Measurements from ENCODE around the gene SYTL3.

- PRO-cap, 3 experiments, result peak in 3 of 3 experiments; most common plus-strand start chr6:158232195 (in 2); most common minus-strand start chr6:158232136 (in 2)
- RAMPAGE, long total RNA, 2 experiments, result no peak in any of the 2 experiments
- RRBS, result 2% methylated on average over 35 of the region's 110 CpGs
Observed at GRCh38 chr6:158231961-158232674, 64.0 kb downstream of the GTF2H5 start.

DNA sequence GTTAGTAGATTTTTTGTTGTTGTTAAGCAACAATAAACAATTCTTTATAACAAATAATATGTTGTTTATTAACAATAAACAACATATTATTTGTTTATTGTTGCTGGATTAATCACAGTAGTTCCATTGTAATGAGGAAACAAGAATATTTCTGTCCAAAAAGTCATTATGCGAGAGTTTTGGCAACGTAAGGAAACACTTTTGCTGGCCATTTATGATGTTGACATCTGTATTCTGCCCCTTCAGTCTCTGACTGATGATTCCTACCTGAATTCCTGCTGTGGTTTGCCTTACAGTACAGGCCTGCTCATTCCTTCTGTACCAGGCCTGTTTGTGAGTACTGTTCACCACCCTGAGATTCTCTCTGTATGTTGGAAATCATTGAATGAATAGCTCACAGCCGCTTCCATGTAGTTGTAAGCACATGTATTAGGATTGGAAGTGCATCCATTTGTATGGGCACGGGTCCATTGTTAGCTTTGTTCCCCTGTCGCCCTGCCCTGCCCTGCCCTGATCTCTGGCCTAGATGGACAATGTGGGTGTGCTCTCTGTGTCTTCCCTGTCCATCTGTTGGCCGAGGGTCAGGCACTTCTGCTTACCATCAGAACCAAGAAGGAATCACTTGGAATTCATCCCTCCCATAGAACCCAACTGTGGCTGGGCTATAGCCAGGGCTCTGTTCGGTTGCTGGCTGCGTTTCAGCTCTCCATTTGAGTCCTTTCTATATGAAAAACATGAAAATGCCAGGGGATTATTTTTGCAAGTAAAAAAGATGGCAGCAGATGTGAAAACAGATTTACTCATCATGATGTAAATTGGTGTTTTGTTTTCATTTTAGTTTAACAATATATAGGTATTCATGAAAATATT is 26.8 kb upstream of the TULP4 start:
- PRO-cap, 3 experiments, result no peak in any of the 3 experiments
- RAMPAGE, long total RNA, 2 experiments, result no peak in any of the 2 experiments
- RRBS, result no CpG with 5 or more reads among the region's 8 CpGs

DNA sequence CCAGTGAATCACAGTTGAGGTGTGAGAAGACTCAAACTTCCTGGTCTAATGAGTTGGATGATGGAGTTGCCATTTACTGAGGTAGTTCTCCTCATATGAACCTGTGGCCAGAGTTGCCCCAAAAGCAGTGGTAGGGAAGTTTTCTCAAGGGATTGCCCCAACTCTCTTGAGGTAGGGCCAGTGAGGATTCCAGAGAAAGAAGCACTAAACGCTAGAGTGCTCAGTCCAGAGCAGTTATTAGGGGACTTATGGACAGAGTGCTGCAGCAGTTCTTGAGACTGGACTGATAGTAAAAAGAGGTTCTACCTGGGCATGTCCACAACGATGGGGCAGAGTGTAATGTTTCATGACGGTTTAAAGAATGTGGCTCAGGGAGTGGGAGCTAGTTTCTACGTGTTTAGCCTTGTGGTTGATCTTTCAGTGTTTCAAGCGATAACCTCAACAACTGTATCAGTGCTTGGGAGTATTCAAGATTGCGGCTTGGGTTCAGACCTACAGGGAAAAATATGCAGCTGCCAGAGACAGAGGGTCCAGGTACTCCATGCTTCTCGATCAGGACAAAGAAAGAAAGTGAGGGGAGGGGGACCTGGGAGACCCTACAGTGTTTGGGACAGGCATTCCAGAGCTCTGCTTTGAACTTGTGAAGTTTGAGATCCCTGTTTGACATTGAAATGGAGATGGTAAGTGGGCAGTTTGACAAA is 67.1 kb downstream of the TULP4 start:
- PRO-cap, 3 experiments, result no peak in any of the 3 experiments
- RAMPAGE, long total RNA, 2 experiments, result no peak in any of the 2 experiments
- RRBS, result no CpG with 5 or more reads among the region's 7 CpGs

DNA sequence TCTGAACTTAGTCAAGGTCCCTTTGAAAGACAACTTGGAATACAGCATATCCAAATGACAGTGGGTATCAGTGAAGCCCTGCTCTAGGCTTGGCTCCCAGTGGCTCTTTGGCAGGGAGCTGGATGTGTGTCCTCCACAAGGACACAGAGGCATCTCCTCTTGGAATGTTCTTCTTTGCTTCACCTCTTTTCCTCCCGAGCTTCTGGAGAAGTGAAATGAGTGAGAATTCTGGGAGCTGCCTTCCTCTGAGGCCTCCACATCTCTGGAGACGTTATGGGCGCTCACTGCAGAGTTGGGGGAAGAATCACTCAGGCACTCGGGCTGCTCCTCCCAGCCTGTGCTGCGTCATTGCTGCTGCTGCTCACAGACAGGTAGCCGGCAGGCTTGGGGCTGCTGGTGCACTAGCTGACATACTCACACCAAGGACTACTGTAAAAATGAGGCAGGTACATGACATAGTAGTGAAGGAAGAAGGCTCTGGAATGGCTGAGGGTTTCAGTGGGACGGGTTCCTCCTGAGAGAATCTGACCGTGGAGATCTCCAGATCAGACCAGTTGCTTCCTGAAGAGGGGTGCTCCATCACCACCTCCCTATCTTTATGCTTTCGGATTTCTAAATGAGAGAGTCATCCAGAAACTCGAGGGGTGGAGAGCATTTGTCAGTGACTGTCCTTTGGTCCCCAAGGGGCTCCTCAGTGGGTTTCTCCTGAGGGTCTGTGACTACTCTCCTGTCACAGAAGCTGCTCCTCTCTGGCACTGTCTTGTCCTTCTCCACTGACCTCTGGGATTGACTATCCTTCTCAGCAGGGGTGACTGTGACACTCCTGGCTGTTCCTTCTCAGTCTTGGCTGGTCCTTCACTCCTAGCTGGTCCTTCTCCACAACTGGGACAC is 33.9 kb downstream of the DYNLT1 start:
- PRO-cap, 3 experiments, result no peak in any of the 3 experiments
- RAMPAGE, long total RNA, 2 experiments, result no peak in any of the 2 experiments
- RRBS, result no CpG with 5 or more reads among the region's 10 CpGs

DNA sequence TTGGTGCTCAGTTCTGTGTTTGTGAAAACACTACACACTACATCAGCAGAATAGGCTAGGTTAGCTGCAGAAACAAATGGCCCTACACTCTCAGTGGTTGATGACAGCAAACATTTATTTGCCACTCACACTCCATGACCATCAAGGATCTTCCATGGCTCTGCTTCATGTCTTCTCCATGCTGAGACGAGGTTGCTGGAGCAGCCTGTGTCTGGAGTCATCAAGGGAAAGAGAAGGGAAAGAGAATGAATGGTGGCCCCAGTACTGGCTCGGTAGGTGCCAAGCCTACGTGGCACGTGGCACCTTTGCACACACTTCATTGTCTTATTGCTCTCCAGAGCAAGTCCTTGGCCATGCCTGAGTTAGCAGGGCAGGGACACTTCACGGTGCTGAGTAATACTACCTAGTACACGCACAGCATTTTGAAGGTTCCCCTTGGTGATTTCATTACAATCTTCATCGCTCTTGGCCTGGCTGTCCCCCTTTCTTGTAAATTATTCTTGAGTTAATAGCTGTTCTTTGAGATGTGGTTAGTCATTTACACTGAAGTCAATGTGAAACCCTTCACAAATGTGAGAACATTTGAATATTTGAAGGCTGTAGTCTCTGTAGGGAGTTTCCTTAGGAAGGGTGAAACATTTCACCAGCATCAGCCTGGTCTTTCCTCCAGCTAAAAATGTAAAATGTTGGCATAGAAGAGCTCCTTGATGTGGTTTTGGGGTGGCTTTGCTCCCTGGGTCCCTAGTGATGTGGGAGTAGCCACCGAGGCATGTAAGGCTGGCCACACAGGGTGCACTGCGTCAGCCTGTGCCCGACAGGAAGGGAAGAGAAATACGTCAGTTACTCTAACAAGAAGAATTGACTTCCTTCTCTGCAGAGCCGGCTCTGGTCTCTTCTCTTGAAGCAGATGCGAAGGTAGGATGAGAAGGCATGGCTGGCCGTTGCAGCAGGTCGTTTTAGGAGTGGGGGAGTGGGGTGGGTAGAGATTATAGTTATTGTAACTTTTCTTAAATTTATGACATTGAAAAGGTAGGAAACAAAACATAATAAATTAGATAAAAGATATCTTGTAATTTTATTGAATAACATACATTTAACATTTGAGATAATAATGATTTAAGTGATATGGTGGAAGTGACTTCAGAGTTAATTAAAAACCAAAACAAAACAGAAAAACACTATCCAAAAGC is at the start of gene SYTL3:
Gene SYTL3, plus strand, starts transcription at position 891 of the 1,190 bp plus-strand sequence.
- PRO-cap, 3 experiments, result peak in 3 of 3 experiments; most common plus-strand start position 861 of the sequence (in 3); most common minus-strand start position 749 of the sequence (in 2)
- RAMPAGE, long total RNA, 2 experiments, result no peak in any of the 2 experiments
- RRBS, result no CpG with 5 or more reads among the region's 15 CpGs

- PRO-cap, 3 experiments, result no peak in any of the 3 experiments
- RAMPAGE, long total RNA, 2 experiments, result no peak in any of the 2 experiments
- RRBS, result no CpG with 5 or more reads among the region's 9 CpGs
Observed at GRCh38 chr6:158765127-158765411, 54.1 kb downstream of the EZR start.

GRCh38 chr6:158826025-158826644 is 7.0 kb upstream of the EZR start:
- PRO-cap, 3 experiments, result peak in 1 of 3 experiments; most common minus-strand start chr6:158826135 (in 1)
- RAMPAGE, long total RNA, 2 experiments, result no peak in any of the 2 experiments
- RRBS, result no CpG with 5 or more reads among the region's 17 CpGs

- PRO-cap, 3 experiments, result no peak in any of the 3 experiments
- RAMPAGE, long total RNA, 2 experiments, result no peak in any of the 2 experiments
- RRBS, result no CpG with 5 or more reads among the region's 1 CpG
Observed at GRCh38 chr6:158850488-158851167, 31.5 kb upstream of the EZR start.

- PRO-cap, 3 experiments, result no peak in any of the 3 experiments
- RAMPAGE, long total RNA, 2 experiments, result no peak in any of the 2 experiments
- RRBS, result no CpG with 5 or more reads among the region's 5 CpGs
Observed at GRCh38 chr6:158897217-158897688, 78.1 kb upstream of the EZR start.

DNA sequence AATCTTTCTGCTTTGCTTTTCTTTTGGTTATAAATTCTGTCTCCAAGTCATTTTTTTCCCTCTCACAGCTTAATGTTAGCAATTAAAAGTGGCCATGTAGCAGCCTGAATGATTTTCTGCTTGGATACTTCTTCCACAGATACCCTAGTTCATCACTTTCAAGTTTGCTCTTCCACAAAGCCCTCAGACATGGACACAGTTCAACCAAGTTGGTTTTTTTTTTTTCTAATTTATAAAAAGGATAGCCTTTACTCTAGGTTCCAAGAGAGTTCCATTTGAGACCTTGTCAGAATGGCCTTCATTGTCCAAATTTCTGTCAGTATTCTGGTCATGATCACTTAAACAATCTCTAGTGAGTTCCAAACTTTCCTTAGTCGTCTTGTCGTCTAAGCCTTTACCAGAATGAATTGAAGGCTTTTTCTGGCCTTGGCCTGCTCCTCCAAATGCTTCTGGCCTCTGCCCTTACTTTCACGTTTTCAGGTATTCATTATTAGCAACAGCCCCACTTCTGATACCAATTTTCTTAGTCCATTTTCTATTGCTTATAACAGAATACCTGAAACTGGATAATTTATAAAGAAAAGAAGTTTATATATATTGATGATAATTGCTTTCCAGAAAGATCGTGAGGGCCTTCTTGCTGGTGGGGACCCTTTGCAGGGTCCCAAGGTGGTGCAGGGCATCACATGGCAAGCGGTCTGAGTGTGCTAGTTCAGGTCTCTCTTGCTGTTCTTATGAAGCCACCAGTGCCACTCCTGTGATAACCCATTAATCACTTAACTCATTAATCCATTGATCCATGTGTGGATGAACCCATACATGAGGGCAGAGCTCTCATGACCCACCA is 39.8 kb downstream of the RSPH3 start:
- PRO-cap, 3 experiments, result no peak in any of the 3 experiments
- RAMPAGE, long total RNA, 2 experiments, result no peak in any of the 2 experiments
- RRBS, result no CpG with 5 or more reads among the region's 5 CpGs

GRCh38 chr6:159125772-159126419 is 43.3 kb upstream of the FNDC1 start:
- PRO-cap, 3 experiments, result no peak in any of the 3 experiments
- RAMPAGE, long total RNA, 2 experiments, result no peak in any of the 2 experiments
- RRBS, result no CpG with 5 or more reads among the region's 5 CpGs

DNA sequence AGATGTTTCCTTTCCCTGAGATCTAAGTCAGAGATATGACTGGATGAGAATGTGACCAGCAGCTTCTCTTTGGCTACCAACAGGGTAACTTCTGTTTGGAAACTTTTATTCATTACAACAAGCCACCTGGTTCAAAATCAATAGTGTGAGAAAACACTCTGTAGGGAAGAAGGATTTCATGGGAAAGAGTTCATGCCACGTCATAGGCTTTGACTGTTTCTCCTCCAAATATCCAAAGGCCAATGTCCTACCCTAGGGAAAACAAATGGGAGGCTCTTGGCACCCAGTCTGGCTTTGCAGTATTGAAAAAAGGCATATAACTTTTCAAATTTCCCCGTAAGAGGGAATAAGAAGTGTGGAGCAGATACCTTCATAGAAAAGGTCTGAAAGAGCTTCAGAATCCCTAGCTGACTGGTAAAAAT is 245.5 kb downstream of the FNDC1 start:
- PRO-cap, 3 experiments, result no peak in any of the 3 experiments
- RAMPAGE, long total RNA, 2 experiments, result no peak in any of the 2 experiments
- RRBS, result no CpG with 5 or more reads among the region's 2 CpGs

DNA sequence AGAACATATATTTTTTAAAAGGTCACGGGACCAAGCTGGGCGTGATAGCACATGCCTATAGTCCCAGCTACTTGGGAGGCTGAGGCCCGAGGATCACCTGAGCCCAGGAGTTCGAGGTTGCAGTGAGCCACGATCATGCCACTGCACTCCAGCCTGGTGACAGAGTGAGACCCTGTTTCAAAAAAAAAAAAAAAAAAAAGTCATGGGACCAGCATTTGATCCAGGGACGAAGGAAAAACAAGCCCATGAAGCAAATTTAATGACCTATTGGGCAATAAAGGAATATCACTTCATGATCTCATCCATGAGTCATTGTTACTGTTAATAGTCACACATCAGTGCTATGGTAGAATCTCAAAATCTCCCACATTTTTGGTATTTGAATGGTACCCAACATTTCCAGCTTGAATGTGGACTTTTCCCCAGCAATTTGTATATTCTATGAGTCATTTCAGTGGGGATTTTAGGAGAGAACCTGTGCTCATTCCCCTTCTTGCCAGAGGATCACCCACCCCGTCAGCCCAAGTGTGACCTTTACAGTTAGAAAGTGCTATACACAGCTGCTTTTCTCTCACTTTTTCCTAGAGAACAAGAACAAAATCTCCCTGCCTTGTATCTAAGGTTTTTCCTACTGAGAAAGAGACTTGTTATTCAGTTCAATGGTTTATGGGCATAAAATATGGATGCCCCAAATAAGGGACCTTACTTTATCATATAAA is 8.5 kb upstream of the SOD2 start:
- PRO-cap, 3 experiments, result no peak in any of the 3 experiments
- RAMPAGE, long total RNA, 2 experiments, result no peak in any of the 2 experiments
- RRBS, result no CpG with 5 or more reads among the region's 7 CpGs

- PRO-cap, 3 experiments, result peak in 3 of 3 experiments; most common plus-strand start chr6:159762482 (in 3); most common minus-strand start chr6:159762318 (in 3)
- RAMPAGE, long total RNA, 2 experiments, result no peak in any of the 2 experiments
- RRBS, result 1% methylated on average over 25 of the region's 42 CpGs
Observed at GRCh38 chr6:159762162-159762654, 363 bp downstream of the ACAT2 start.

DNA sequence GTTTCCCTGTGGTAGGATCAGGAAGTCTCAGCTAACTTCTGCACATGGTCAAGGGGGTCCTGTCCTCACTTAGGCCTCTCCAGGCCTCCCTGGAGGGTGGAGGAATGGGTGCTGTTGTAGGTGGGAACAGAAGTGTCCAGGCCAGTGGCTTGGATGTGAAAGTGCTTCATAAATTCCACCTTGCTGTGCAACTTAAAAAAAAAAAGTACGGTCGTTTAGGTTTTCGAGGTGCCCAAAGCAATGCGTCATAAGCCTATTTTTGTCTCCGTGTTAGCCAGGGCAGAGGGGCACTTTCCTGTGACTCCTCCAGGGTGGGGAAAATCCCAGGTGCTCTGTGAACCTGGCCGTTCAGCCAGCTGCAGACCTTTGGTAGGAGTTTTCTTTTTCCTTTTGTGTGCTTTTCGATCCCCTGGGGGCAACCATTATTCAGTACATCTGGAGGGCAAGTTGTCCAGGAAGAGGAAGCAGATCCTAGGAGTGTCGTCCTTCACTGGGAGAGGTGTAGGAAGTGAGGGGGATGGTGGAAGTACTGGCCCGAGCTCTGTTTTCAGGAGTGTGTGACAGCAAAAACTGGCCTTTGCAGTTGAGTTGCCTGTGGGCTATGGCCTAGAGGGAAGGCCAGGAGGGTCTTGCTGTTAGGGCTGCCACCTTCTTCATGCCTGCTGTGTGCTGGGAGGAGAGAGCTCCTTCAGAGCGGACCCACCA is 9.7 kb downstream of the IGF2R start:
- PRO-cap, 3 experiments, result no peak in any of the 3 experiments
- RAMPAGE, long total RNA, 2 experiments, result no peak in any of the 2 experiments
- RRBS, result no CpG with 5 or more reads among the region's 10 CpGs

GRCh38 chr6:159980300-159980671 is 11.4 kb downstream of the IGF2R start:
- PRO-cap, 3 experiments, result no peak in any of the 3 experiments
- RAMPAGE, long total RNA, 2 experiments, result no peak in any of the 2 experiments
- RRBS, result no CpG with 5 or more reads among the region's 4 CpGs

DNA sequence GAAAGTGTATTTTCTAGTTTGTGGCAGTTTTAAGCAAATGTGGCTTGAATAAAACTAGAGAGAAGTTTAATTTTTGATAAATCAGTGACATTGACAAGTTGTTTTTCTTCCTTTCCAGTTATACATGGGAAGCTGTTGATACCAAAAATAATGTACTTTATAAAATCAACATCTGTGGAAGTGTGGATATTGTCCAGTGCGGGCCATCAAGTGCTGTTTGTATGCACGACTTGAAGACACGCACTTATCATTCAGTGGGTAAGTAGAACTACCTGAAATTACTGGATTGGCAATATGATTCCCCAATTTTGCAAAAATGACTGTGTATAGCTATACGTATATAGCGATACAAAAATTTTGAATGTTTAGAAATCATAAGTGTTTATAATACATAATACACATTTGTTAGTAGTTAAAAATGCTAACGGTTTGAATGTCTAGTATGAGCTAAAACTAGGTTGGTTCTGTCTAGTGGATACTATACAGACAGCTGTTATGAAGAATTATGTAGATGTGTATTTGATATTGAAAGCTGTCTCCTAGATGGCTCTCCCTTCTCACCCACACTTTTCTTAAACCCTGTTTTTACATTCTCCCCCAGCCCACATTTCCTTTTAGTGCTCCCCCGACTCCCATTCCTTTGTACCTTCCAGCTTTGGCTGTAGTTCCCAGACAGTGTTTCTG is 22.3 kb downstream of the IGF2R start:
- PRO-cap, 3 experiments, result no peak in any of the 3 experiments
- RAMPAGE, long total RNA, 2 experiments, result no peak in any of the 2 experiments
- RRBS, result no CpG with 5 or more reads among the region's 7 CpGs

GRCh38 chr6:159997941-159998475 is 29.1 kb downstream of the IGF2R start:
- PRO-cap, 3 experiments, result no peak in any of the 3 experiments
- RAMPAGE, long total RNA, 2 experiments, result no peak in any of the 2 experiments

- PRO-cap, 3 experiments, result no peak in any of the 3 experiments
- RAMPAGE, long total RNA, 2 experiments, result no peak in any of the 2 experiments
- RRBS, result no CpG with 5 or more reads among the region's 3 CpGs
Observed at GRCh38 chr6:160064717-160064973, 57.0 kb upstream of the SLC22A1 start.

GRCh38 chr6:160079191-160080242 is 42.1 kb upstream of the SLC22A1 start:
- PRO-cap, 3 experiments, result no peak in any of the 3 experiments
- RAMPAGE, long total RNA, 2 experiments, result no peak in any of the 2 experiments
- RRBS, result 96% methylated on average over 3 of the region's 37 CpGs

Measured in testis (tissue), 5 donors.